GM23248 (cell line): ENCODE data around the gene STRA8.

GRCh38 chr7:134826139-134826531 is 46.7 kb downstream of the CALD1 start:
- RAMPAGE, long total RNA: no peak

DNA sequence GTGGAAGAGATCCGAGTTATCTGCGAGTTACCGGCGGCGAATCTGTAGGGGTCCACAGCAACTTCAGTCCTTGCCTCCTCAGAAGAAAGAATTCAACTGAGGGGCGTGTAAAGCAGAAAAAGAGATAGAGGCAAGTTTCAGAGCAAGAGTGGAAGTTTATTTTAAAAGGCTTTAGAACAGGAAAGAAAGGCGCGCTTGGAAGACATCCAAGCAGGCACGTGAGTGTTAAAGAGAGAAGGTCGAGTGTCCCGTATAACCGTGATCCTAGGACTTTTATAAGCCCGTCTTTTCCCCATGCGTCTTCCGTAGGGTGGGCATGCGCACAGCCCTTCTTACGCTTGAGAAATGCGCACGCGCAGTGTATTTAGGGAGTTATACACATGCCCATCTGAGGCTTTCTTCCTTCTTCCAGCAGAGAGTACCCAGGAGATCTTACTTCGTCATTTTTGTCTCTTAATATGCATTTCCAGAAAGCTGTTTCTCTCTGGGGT is 52.4 kb downstream of the CALD1 start:
- RAMPAGE, long total RNA: no peak

DNA sequence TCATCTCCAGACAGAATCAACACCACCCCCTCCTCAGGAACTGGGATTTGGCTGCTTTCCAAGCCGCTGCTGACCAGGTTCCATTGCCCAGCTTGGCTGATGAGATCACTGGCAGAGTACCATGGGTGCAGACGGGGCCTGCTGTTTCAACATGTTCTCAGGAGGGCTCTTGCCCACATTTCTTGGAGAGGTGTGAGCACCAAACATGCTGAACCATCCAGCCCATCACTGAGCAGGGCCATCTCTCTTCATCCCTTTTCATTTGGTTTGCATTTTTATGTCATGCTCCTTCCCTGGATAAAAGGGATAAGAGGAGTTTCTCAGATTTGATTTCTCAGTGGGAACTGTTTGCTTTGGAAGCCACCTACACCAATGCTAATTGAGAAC is 95.7 kb upstream of the AGBL3 start:
- RAMPAGE, long total RNA: no peak

- RAMPAGE, long total RNA: no peak
Observed at GRCh38 chr7:134901381-134902200, 84.7 kb upstream of the AGBL3 start.

- RAMPAGE, long total RNA: no peak
Observed at GRCh38 chr7:134935566-134936109, 50.7 kb upstream of the AGBL3 start.

- RAMPAGE, long total RNA: no peak
Observed at GRCh38 chr7:135147087-135147668, 694 bp upstream of the TMEM140 start.

GRCh38 chr7:135152488-135153135 is 4.7 kb downstream of the TMEM140 start:
- RAMPAGE, long total RNA: no peak

GRCh38 chr7:135160033-135160806 is 10.3 kb downstream of the CYREN start:
- RAMPAGE, long total RNA: no peak

GRCh38 chr7:135179989-135180835 is 9.7 kb upstream of the CYREN start:
- RAMPAGE, long total RNA: no peak

GRCh38 chr7:135186094-135187313 is 16.0 kb upstream of the CYREN start:
- RAMPAGE, long total RNA: no peak

- RAMPAGE, long total RNA: no peak
Observed at GRCh38 chr7:135204277-135204489, 7.1 kb downstream of the WDR91 start.

DNA sequence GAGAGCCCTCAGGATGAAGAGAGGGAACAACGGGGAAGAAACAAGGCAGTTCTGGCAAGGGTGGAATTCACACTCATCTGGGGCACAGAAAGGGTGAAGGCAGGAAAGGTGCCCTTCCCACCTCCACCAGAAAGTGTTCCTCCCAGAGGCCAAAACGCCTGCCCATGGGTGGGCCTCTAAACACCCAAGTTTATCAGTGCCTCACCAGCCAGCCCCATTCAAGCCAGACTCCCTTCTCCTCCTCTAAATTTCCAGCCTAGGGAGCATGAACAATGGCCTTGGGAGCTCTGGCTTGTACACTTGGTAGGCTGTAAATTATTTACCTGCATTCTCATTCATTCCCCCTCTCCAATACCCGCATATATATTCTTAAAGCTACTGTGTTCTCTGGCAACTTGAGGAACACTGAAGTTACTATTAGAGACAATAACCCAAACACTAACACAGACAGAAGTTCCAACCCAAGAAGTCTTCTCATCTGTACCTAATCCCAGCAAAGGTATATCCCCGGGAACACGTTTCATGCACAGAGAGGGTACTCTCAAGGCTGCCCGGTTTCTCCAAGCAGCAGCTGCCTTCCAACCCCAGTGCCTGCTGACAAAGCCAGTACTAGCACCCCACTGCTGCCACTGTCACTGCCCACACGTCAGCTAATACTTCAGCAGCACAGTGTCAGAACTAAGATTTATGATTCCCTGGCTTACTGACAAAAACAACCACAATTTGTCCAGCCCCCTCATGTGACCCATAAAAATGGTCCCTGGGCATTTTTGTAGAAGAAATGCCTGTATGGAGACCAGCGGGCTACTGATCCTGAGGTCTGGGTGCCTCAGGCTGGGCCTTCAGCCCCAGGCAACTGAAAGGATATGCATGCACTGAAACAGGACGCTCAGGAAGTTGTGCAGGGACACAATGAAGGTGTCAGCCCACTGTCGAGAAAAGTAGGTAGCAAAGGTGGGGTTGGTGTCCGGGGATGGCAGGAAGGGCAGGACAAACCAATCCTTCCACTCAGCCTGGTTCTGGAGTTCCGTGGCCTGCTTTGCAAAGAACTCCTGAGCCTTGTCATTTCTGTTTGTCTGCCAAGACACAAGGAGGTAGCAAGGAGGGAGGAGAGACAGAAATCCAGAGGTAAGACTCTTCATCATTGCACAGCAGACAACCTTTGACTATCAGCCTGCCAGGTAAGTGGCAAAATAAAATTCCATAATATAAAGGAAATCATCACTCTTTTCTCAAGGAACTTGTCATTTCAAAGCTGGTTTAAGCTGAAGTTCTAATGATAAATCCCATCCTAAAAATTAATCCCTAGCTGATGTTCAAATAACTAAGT is 2.9 kb downstream of the WDR91 start:
- RAMPAGE, long total RNA: no peak

GRCh38 chr7:135212199-135212606 is 877 bp upstream of the WDR91 start:
- RAMPAGE, long total RNA: no peak

DNA sequence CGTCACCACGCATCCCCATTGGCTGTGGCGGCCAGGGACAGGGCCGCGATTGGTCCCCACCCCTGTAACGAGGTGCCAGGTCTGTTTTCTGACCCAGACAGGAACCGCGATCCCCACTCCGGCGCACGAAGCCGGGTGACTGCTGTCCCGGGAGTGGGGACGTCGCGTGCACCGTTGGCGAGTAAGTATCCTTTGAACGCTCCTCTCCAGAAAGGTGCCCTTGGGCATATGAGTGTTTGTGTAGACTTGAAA is at the start of gene STRA8:
Gene STRA8, plus strand, starts transcription at position 116 of the 252 bp plus-strand sequence.
- RAMPAGE, long total RNA: no peak

GRCh38 chr7:135577582-135578119 is 19.9 kb downstream of the NUP205 start:
- RAMPAGE, long total RNA: no peak

DNA sequence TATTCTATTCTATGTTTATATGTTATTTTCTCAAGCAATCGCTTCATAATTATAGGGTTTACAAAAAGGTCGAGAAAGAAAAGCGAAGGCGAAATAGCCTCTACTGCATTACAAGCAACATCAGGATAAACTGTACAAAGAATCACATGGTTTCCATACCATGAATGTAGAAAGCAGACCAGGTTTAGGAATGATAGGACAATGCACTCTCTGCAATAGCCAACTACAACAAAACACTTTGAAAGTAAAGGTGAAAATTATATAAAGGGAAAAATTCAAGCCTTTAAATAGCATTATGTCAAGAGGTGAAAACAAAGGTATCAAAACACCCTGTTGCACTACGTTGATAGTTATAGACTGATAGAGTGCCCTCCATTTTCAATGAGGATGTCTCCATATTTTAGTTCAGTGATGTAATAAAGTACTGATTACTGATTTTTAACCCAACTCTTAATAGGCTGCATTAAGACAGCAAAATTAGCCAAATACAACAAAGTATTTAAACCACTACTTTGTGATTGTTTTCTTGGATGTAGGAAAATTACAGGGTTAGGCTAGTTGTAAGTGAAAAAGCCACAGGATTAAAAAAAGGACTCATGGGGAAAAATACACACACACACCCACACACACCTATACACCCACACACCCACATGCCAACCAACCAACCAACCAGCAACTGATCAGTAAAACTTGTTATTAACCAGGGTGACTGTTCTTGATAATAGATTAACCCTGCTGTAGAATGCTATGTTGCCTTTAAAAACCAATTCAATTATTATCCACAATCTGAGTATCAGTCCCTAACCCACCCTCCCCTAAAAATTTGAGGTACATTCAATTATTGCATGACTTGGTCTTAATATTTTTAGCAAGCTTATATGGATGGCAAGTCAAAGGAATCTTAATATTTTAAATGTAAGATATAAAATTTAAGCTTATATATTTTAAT is 49.2 kb downstream of the MTPN start:
- RAMPAGE, long total RNA: no peak

DNA sequence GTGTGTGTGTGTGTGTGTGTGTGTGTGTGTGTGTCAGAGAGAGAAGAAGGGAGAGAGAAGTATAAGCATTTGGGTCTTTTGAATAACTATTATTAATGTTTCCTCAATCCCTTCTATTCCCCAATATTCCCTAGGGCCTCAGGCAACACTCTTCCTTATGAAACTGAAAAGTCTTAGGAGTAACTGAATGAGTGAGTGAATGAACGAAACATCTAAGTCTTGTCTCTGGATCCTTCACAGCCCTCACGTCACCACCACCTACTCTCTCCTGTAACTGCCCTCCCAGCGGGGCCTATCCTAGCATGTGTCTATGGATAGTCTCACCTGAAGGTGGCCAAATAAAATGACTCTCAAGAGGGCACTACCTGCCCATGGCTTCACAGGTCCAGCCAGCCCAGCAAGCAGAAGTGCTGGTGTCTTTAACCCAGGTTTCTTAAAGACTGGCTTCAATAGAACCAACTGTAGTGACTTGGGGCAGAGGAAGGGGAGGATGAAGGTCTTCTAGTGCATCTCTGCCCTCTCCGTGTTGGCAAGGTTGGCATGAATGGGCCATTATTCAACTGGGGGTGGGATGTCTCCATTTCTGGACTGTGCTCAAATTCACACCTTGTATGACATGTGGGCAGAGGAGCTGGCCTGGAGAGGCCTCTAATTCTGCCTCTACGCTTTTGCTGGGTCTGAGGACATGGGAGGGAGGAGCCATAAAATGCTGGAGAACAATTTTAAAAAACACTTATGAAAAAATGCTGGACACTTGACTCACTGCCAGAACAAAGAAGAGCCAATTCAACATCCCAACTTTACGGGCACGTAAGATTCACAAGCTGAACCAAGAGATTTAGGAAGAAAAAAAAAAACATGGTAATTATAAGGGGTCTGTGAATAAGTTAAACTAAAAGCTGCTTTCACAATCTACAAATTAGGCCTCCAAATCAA is 29.8 kb upstream of the DGKI start:
- RAMPAGE, long total RNA: no peak

GRCh38 chr7:137890170-137891207 is 43.7 kb upstream of the DGKI start:
- RAMPAGE, long total RNA: no peak

- RAMPAGE, long total RNA: no peak
Observed at GRCh38 chr7:137937107-137937510, 64.8 kb downstream of the CREB3L2 start.

GRCh38 chr7:137975203-137975841 is 26.6 kb downstream of the CREB3L2 start:
- RAMPAGE, long total RNA: no peak